ENCODE results near the genes FGF13, SPANXA2, ENSG00000287585 and HSFX2.

DNA sequence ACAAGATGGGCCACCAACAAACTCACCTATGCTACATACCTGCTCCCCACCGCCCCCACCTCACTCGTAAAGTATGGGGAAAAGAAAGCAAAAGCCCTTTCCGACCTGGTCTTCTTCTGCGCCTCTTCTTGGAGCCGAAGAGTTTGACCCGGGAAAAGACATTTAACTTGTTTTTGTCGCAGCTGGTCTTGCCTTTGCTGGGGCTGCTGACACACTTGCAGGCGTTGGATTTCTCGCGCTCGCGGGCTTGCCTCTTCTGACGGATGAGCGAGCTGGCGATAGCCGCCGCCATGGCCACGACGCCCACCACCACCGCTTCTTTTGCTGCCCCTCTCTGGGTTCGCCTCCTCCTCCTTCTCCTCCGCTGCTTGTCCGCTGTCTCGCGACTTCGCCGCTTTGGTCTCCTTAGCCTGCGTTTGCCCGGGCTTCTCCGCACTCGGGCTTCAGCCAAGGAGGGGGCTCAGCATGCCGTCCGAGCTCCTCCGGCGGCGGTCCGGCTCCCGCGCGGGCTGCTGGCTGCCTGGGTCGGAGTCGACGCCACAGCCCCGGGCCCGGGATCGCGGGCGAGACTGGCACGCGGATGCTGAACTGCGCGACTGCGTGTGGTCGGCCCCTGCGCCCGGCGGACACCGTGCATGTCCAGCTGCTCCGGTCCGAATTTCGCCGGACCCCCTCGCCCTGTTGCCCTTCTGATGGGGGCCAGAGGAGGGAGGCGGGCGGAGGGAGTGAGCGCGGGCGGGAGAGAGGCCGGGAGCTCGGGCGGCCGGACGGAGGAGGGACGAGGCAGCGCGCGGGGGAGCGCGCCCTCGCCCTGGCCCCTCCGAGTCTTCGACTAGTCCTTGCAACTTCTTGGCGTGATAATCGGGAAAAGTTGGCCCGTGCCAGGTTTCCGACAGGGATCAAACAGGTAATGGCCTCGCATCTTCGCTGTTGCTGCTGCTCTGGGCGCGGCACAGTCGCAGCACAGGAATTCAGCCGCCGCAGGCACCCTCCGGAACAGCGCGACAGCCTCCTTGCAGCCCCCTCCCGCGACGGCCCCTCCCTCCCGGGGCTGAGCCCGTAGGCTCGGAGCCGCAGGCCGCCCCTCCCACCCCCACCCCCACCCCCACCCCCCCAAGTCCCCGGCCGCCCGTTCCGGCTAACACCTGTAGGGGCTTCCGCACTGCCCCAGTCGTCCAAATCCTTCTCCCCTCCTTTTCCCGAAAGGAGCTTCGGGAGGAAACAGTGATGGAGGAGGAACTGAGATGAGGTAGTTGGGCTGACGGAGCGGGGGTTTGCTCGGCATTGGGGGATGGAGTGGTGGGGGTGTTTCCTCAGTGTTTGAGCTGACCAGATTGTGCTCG, at the start of gene FGF13:
TSS of gene FGF13 (minus strand) at position 1,006 of the 1,343 bp plus-strand sequence.
- CAGE, long polyA plus RNA, result no peak
- RRBS, result 29% methylated on average over 31 of the region's 116 CpGs

DNA sequence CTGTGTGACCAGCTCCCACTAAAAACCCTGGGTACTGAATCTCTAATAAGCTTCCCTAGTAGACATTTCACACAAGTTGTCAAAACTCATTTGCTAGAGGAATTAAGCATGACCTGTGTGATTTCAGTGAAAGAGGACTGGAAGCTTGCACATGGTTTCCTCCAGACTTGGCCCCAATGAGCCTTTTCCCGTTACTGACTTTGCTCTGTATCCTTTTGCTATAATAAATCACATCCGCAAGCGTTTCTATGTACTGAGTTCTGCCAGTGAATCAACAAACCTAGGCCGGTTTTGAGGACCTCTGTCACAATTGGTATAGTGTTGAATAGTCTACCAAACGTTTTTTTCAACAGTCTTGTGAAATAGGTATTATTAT, 8.2 kb downstream of the ATP11C start:
- CAGE, long polyA plus RNA, result no peak
- RRBS, result no CpG with 5 or more reads among the region's 5 CpGs

- CAGE, long polyA plus RNA, result no peak
- RRBS, result 29% methylated on average over 32 of the region's 131 CpGs
Observed at GRCh38 chrX:139931875-139932932, 649 bp downstream of the ATP11C start.

DNA sequence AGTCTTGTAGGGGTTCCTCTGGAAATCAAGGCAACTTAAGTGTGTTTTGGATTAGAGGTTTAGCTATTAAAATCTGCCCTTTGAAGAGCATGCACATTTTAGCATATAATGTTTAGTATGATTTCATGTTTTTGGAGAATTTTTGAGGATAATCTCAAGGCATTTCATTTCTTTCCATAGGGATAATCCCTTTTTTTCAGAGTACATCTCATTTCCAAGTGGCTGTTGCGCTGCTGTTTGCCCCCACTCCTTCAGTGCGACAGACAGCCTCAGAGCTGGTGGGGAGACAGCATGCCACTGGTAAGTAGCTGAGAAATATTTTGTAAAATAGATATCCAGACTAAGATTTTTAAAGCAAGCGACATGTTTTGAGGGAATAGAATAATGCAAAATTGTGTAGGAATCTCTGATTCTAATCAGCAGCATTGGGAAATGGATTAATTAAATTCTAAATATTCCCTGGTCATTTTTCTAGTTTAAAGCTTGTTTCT, 204.7 kb upstream of the SOX3 start:
- CAGE, long polyA plus RNA, result no peak
- RRBS, result no CpG with 5 or more reads among the region's 3 CpGs

- CAGE, long polyA plus RNA, result no peak
- RRBS, result no CpG with 5 or more reads among the region's 6 CpGs
Observed at GRCh38 chrX:140945185-140945684, 57.2 kb upstream of the SPANXB1 start.

GRCh38 chrX:141589471-141589927, at the start of gene SPANXA2:
SPANXA2 (plus strand) TSS chrX:141589708.
- CAGE, long polyA plus RNA, result no peak
- RRBS, result no CpG with 5 or more reads among the region's 11 CpGs

DNA sequence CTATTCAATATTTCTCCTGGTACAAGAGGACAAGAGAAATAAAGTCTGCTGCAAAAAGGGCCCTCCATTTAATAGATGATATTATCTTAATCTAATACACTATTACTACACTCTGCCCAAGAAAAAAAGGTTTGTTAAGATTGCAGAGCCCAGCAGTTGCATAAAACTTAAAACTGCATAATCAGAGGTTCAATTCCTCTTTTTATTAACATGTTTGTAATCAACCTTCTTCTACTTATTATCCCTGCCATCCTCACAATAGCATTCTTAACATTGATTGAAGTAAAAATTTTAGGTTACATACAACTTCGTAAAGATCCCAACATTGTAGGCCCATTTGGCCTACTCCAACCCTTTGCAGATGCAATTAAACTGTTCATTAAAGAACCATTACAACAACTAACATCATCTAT, 84.4 kb downstream of the SPANXN3 start:
- CAGE, long polyA plus RNA, result no peak
- RRBS, result no CpG with 5 or more reads among the region's 1 CpG

- CAGE, long polyA plus RNA, result no peak
- RRBS, result no CpG with 5 or more reads among the region's 1 CpG
Observed at GRCh38 chrX:146740364-146740629, 69.3 kb upstream of the CXorf51B start.

GRCh38 chrX:147929813-147930390, 18.2 kb downstream of the FMR1 start:
- CAGE, long polyA plus RNA, result no peak
- RRBS, result no CpG with 5 or more reads among the region's 5 CpGs

GRCh38 chrX:148381077-148381616, 119.3 kb upstream of the AFF2 start:
- CAGE, long polyA plus RNA, result no peak
- RRBS, result no CpG with 5 or more reads among the region's 7 CpGs

- CAGE, long polyA plus RNA, result no peak
- RRBS, result no CpG with 5 or more reads among the region's 3 CpGs
Observed at GRCh38 chrX:149248195-149248566, 167.1 kb downstream of the ENSG00000287585 start.

DNA sequence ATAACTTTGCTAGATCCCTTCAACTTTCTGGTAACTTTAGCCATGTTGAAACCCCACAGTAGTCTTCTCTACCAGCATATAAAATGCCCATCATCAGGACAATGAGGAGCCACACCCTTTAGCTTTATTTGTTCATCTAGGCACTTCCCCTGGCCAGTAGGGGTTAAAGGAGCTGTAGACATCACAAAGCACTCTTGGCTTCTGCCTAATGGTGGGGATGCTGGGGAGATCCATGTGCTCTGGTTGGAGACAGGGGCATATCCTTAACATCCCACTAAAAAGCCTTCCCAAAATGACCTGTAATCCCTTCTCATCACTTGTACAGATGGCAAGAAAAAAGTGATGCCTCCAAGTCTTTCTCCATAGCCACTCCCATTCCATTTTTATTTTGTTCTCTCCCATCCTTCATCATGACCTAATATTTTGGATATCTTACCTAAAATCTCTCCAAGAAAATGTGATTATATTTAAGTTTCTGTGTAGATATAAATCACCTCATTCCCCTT, at the start of gene ENSG00000287585:
TSS of gene ENSG00000287585 (minus strand) at position 73 of the 506 bp plus-strand sequence.
- CAGE, long polyA plus RNA, result no peak

DNA sequence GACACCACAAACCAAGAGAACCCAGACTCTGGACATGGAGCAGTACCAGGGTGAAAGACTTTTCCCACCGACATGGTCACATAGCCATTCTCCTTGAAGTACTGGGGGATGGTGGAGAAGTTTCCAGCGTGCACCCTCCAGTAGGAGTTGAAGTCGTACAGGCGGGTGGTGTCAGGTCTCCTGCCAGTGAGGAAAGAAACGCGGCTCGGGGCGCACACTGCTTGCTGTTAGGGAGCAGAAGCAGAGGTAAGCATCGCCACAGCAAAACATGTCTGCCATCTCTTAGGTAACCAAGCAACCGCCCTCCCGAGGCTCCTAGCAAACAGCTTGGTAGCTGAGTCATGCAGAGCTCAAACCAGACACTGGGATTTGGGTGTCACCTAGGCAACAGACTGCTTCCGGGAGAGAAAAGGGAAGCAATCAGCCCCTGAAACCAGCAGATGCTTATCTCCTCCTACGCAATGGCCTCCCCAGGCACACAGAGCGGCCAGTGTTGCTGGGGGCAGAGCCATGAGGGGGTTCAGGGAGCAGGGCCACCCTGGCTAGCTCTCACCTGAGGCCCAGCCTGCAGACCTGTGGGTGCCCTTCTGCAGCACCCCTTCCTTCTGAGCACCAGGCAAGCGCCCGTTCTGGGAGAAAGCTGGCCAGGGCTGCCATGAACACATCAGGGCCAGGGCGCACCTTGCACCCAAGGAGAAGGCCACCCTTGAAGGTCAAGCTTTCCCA, 1.7 kb downstream of the IDS start:
- CAGE, long polyA plus RNA, result no peak
- RRBS, result no CpG with 5 or more reads among the region's 17 CpGs

GRCh38 chrX:149504002-149504543, 1.0 kb downstream of the IDS start:
- CAGE, long polyA plus RNA, result no peak
- RRBS, result no CpG with 5 or more reads among the region's 10 CpGs

- CAGE, long polyA plus RNA, result no peak
- RRBS, result no CpG with 5 or more reads among the region's 5 CpGs
Observed at GRCh38 chrX:149522561-149523387, 17.7 kb upstream of the IDS start.

- CAGE, long polyA plus RNA, result no peak
- RRBS, result no CpG with 5 or more reads among the region's 23 CpGs
Observed at GRCh38 chrX:149595192-149595700, at the start of gene HSFX2. HSFX2 (minus strand) TSS chrX:149595314.

GRCh38 chrX:150200752-150201495, 162.2 kb upstream of the MAMLD1 start:
- CAGE, long polyA plus RNA, result no peak
- RRBS, result no CpG with 5 or more reads among the region's 9 CpGs

GRCh38 chrX:150445099-150446079, 82.3 kb downstream of the MAMLD1 start:
- CAGE, long polyA plus RNA, result no peak
- RRBS, result no CpG with 5 or more reads among the region's 10 CpGs

GRCh38 chrX:150470521-150471240, 97.7 kb upstream of the MTM1 start:
- CAGE, long polyA plus RNA, result no peak
- RRBS, result no CpG with 5 or more reads among the region's 14 CpGs

- CAGE, long polyA plus RNA, result no peak
- RRBS, result no CpG with 5 or more reads among the region's 4 CpGs
Observed at GRCh38 chrX:150703823-150704660, 10.8 kb downstream of the MTMR1 start.

Data from mammary epithelial cell (primary cell).